H7 (cell line): ENCODE measurements around the genes ANKRD44, SATB2 and SGO2.

- RAMPAGE, long total RNA, result no peak
Observed at GRCh38 chr2:197207299-197208109, 103.1 kb downstream of the ANKRD44 start.

- RAMPAGE, long total RNA, result no peak
Observed at GRCh38 chr2:197211857-197212217, 98.7 kb downstream of the ANKRD44 start.

DNA sequence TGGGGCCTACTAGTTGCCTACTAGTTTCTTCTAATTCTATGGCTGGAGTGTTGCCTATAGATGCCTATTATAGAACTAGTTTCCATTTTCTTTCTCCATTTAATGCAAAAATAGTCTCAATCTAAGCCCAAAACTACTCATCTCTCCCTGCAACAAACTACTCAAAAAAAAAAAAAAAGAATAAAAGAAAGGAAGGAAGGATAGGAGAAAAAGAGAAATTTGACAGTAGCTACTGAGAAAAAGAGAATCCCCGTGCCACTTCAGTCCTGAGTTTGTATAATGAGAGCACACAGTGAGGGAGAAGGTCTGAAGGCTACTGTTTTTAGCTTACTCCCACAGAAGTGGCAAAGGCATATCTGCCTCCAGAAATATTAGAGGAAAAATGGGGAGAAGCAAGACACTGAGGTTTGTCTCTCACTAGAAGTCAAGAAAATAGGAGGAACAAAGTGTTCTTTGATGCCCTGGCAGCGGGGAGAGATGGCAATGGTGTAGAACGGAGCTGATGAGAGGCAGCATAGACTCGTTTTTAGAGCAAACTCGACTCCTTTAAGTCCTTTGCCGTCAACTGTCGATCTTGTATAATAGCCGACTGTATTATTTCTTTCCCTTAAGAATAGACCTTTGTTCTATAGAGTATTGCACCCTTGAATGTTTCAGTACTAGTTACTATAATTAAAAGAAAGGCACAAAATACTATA is 73.9 kb downstream of the ANKRD44 start:
- RAMPAGE, long total RNA, result no peak

DNA sequence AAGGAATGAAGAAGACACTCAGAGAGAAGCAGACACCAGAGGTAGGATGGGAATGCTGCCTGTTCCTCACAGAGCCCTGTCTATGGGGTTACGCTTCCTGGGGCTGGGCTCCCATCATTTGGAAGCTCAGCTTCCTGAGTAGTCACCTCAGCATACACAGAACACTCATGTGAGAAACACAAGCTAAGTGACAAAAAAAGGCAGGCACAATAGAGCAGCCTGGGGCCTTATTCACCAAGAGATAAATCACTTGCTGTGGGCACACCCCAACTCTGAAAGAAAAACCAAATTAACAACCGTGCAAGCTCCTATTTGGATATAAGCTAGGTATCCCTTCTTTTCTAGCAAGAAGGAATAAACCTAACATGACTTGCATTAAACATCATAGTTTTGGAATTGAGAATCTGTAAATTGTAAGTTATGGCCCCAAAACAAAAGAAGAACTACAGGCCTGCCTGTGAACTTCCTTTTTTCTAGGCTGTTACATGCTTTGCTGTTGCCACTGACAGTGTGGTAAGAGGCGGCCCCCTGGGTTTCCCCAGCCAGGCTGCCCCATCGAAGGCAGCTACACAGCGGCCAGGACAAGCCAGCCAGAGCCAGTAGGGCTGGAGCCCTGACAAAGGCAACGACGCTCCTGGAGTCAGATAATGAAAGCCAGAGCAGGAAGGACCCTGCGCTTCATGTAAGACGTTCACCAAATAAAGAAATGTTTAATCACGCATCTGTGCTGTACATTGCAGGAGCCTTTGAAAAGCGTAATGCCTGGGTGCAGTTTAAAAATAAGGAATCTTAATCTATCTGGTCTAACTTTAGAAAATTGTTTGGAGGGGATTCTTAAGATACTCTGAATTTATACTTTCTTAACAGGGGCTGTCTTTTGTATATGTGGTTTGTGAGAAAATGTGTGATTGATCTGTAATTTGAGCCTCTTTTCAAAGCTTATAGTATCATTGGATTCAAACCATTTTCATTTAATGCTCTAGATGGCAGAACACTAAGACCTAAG is 55.1 kb downstream of the ANKRD44 start:
- RAMPAGE, long total RNA, result no peak

GRCh38 chr2:197310546-197310952 is at the start of gene ANKRD44:
ANKRD44 (minus strand) TSS chr2:197310780.
- RAMPAGE, long total RNA, result no peak

- RAMPAGE, long total RNA, result no peak
Observed at GRCh38 chr2:197442765-197443285, 8.0 kb upstream of the SF3B1 start.

DNA sequence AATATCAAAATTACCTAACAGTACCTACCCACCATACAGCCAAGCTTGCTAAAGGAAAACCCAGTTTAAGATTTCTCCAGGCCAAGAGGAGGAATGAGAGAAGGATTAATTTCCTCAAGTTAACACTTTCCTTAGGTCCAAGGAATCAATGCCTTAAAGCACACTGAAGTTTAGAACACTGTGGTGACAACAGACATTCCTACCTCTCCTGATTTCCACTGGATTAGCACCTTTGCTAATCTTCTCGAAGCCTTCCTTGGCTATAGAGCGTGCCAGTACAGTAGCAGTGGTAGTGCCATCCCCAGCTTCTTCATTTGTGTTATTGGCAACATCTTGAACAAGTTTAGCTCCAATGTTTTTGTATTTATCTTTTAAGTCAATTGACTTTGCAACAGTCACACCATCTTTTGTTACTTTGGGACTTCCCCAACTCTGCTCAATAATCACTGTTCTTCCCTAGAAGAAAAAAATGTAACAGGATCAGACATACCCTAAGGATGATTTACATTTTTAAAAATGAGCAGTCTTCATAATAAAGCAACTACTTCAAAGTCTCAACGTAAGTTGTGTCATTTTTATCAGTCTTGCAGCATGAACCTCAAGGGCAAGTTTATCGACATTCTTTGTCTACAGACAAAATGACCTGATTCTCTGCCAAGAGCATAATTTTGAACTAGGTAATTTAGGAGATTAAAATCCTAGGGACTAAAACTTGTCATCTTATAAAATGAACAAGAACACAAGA is 2.5 kb downstream of the HSPD1 start:
- RAMPAGE, long total RNA, result no peak

DNA sequence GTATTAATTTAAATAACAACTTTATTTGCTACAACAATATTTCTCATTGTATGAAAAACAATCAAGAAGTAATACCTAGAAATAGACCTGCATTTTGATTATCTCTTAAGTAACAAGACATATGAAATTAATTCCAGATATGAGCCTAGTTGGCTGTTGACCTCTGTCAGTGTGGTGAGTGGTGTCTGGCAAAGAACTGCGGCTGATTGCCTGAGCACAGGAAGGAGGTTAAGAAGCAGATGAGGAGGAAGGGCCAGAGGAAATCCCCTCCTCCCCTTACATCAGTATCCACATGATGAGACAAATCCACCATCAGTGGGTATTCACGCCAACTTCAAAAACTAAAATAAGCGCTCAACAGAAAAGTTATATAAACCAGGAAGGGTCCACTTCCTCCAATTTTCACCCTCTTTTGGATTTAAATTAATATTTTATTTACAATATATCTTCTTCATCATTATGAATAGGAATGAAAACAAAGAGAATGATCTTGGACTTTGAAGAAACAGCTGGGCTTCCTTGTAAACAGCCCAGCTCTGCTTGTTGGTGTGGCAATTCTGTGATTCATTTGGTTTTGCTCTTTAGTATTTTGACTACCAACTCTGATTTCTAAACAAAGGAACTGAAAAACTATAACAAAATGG is 27.3 kb downstream of the RFTN2 start:
- RAMPAGE, long total RNA, result no peak

- RAMPAGE, long total RNA, result no peak
Observed at GRCh38 chr2:197891731-197892283, 87.4 kb downstream of the PLCL1 start.

- RAMPAGE, long total RNA, result no peak
Observed at GRCh38 chr2:197893792-197894233, 89.4 kb downstream of the PLCL1 start.

- RAMPAGE, long total RNA, result no peak
Observed at GRCh38 chr2:198706788-198707245, 750.9 kb downstream of the SATB2 start.

DNA sequence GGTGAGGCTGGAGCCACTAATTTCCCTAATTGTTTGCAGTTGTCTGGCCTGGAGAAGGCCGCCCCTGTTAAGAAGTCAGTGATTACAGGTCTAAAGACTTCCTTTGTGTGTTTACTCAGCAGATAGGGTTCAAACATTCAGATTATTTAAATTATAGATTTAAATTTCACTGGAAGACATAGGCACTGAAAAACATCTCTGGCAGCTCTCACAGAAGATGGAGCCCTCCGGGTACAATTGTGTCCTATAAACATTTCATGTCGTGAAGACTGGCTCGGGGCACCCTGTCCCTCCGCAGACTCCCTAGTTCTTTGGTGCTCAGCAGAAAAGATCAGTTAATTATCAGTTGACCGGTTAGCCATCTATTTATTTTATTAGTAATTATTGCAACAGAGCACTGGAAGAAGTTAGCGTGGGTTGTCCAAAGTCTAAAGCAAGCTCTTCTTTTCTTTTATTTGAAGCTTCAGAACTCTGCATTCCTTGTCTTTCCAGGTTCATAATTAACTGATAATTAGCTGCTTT is 489.5 kb downstream of the SATB2 start:
- RAMPAGE, long total RNA, result no peak

DNA sequence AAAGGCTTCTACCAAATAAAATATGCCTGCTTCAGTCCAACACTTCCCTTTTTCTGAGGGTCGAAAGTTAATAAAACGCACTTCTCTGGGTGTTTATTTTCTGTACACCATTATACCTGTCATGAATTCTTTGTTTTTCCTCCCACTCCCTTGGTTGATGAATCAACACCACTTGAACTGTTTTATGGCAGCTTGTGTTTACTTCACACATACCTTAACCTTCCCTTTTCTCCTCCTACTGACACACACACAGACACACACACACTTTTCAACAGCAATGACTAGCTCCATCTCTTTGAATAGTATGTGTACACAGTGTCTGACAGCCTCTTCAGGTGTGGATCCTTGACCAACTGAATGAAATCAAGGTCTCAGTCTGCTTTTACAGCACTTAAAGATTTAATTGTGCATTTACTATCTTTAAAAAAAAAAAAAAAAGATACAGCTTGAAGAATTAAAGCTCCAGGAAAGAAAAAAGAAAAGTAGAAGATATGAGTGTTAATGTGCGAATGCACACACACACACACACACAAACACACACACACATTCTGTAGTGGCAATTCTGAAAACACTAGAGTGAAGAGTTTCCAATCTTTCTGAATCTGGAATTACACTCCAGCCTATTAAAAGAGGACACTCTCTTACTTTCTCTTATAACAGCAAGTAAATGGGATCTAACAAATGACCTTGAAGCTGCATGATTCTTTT is 91.2 kb downstream of the SATB2 start:
- RAMPAGE, long total RNA, result no peak

DNA sequence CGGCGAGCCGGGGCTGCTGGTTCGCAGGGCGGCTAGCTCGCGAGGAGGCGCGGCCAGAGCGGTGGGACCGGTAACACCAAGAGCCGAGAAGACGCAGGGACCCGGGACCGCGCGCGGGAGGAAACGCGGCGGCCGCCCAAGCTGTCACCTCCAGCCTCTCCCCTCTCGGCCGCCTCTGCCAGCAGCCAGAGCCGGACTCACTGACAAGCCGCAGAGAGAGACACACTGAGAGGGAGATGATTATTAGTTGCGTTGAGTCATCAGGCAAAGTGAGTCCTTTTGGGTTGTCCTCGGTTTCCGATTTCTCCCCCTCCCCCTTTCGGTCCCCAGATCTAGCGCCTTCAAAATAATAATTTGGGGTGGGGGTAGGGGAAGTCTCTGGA is at the start of gene SATB2:
SATB2 (minus strand) TSS at position 199 of the 383 bp plus-strand sequence.
- RAMPAGE, long total RNA, result no peak

DNA sequence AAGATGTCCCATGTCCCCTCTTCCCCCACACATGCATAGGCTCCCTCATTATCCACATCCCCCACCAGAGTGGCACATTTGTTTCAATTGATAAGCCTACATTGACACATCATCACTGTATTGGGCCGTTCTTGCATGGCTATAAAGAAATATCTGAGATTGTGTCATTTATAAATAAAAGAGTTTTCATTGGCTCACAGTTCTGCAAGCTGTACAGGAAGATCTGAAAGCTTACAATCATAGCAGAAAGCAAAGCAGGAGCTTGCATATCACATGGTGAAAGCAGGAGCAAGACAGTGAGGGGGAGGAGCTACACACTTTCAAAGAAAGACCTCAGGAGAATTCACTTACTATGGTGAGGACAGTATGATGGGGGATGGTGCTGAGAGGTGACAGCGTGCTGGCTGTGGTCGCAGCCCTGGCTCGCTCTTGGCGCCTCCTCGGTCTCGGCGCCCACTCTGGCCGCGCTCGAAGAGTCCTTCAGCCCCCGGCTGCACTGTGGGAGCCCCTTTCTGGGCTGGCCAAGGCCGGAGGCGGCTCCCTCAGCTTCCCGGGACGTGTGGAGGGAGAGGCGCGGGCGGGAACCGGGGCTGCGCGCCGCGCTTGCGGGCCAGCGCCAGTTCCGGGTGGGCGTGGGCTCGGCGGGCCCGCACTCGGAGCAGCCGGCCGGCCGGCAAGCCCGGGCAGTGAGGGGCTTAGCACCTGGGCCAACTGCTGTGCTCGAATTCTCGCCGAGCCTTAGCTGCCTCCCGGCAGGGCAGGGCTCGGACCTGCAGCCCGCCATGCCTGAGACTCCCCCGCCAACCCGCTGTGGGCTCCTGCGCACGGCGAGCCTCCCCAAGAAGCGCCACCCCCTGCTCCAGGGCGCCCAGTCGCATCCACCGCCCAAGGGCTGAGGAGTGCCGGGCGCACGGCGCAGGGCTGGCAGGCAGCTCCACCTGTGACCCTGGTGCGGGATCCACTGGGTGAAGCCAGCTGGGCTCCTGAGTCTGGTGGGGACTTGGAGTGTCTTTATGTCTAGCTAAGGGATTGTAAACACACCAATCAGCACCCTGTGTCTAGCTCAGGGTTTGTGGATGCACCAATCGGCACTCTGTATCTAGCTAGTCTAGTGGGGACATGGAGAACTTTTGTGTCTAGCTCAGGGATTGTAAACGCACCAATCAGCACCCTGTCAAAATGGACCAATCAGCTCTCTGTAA is 131.9 kb upstream of the SPATS2L start:
- RAMPAGE, long total RNA, result no peak

GRCh38 chr2:200306752-200306971 is 169 bp downstream of the SPATS2L start:
- RAMPAGE, long total RNA, result start-site peak on the plus strand at chr2:200306853-200306882, 74 reads

GRCh38 chr2:200408025-200408891 is 101.6 kb downstream of the KCTD18 start:
- RAMPAGE, long total RNA, result no peak

- RAMPAGE, long total RNA, result start-site peak on the plus strand at chr2:200526152-200526218, 86 reads
Observed at GRCh38 chr2:200525707-200526990, at the start of gene SGO2. SGO2 (plus strand) TSS chr2:200526207.

- RAMPAGE, long total RNA, result no peak
Observed at GRCh38 chr2:200589810-200590562, 4.2 kb downstream of the AOX1 start.

- RAMPAGE, long total RNA, result no peak
Observed at GRCh38 chr2:200592315-200593195, 6.7 kb downstream of the AOX1 start.